Anterior vena cava (tissue), 1 donor: ENCODE measurements around the gene NEUROD6.

- PRO-cap, result no peak
These were observed 10.3 kb downstream of the NOD1 start for GRCh38 chr7:30468135-30468804.

DNA sequence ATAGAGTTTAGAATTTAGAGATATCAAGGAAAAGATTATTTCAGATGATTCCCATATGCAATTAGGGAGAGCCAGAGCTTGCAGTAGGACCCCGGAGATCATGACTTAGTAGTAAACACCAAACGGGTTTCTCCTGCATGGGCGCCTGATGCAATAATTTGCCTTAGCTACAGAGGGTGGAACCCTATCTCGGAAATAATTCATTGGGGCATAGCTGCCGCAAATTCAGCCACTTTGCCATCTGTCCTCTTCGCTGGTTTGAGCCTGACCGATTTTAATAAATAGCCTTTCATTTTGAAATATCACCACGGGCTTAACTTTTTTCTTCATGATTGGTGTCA lies 1.3 kb downstream of the GARS1 start:
- PRO-cap, result unidirectional peak, minus-strand start at position 102 of the sequence

DNA sequence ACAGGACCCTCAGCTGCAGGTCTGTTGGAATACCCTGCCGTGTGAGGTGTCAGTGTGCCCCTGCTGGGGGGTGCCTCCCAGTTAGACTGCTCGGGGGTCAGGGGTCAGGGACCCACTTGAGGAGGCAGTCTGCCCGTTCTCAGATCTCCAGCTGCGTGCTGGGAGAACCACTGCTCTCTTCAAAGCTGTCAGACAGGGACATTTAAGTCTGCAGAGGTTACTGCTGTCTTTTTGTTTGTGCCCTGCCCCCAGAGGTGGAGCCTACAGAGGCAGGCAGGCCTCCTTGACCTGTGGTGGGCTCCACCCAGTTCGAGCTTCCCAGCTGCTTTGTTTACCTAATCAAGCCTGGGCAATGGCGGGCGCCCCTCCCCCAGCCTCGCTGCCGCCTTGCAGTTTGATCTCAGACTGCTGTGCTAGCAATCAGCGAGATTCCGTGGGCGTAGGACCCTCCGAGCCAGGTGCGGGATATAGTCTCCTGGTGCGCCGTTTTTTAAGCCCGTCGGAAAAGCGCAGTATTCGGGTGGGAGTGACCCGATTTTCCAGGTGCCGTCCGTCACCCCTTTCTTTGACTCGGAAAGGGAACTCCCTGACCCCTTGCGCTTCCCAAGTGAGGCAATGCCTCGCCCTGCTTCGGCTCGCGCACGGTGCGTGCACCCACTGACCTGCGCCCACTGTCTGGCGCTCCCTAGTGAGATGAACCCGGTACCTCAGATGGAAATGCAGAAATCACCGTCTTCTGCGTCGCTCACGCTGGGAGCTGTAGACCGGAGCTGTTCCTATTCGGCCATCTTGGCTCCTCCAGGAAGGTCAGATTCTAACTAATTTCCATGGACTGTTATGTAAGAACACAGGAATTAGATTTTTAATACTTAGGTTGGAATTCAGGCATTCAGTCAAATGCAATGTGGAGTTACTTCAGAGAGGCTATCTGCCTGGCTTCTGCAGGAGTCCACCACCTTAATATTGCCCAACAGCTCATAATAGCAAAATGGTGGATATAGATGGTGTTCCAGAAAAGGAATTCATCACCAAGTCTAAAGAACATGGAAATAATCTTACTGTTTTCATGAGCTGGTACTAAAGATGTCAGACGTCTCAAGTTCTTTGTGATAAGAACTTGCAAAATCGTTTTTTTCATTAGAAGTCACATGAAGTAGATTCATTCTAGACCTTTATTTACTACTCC lies 39.8 kb downstream of the CRHR2 start:
- PRO-cap, result no peak

DNA sequence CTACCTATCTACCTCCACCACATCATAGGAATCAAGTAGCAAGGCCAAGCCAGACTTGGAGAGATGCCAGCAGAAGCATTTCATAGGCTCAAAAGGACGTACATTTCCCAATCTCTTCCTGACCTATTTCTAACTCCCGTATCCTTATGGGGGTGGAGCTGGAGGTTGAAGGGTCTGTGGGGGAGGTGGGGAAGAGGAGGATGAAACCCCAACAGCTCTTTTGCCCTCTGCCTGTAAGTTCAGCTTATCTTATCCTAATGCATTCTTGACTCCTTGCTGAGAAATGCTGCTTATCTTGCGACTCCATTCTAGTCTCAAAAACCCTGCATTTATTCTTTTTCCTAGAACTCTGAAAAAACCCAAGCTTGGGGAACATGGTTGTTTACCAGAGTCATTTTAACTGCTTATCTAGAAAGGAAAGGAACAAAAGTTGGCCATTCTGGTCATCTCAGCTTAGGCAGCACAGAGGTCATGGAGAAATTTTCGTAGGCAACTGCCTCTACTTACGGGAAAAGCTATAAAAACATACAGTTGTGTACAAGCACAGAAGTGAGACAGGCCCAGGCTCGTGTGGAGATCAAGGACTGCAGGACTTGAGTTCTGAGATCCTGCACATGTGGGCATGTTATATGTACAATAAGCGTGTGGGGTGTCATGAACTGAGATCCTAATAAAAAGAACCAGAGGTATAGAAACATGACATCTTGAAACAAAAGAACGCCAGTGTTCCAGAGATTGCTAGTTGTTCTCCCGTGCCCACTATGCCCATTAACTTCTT lies 9.4 kb downstream of the INMT start:
- PRO-cap, result no peak

DNA sequence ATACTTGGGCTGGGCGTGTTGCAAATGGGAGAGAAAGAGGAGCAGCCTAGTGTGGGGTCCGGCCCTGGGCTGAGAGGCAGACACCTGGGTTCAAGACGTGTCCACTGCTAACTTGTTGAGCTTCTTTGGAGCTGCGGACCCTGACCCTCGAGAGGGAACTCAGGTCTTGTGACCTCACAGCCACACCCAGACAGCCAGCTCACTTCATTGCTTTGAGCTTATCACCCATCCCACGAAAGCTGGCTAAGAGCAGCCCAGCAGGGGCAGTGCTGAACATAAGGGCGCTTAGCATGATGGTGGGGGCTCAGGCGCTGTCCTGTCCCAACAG lies 2.5 kb downstream of the AQP1 start:
- PRO-cap, result no peak

DNA sequence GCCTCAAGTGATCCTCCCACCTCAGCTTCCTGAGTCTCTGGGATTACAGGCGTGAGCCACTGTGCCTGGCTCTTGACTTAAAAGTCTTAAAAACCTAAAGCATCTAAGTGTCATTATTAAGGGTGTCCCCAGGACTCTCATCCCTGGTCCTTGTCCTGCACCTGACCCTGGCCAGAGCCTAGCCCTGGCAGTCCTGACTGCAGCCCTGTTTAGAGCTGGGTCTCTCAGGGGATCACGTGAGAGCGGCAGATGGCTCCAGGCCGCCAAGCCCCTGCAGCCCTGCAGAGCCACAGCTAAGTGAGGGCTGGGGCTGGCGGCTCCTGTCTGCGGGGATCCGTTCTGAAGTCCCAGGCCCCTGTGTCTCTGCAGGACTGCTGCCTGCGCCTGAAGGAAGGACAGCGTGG lies 25.5 kb upstream of the GHRHR start:
- PRO-cap, result no peak

DNA sequence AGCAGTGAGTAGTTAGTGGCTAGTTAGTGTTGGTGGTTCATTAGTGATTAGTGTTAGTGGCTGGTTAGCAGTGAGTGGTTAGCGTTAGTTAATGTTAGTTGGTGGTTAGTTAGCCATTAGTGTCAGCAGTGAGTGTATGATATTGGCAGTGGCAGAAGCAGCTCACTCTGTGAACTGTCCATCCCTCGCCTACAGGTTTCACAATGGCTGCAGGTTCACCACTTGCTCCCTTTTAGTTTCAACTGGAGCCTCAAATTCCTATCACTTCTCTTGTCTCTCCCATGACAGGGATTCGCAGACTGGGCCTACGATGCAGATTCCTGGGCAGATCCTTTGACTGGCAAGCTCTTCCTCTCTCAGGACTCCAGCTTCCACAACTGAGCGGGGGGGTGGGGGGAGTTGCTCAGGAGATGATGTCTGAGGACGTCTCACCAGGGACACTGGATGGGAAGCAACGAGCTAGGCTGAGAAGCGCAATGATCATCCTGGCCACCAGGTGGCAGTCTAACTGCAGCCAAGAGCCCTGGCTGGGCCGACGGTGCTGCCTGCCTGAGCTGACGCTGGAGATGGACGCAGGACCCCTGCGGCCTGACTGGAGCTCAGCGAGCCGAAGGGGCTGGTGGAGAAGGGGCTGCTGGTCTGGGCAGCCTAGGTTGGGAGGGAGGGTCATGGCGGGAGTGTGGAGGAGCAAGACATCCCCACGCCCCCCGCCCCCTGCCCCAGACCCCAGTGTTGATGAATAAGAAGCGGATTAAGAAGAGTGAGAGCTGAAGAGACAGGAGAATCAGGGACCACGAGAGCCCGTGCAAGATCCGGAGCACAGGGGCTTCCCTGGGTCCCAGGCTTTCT lies 19.8 kb downstream of the GHRHR start:
- PRO-cap, result no peak

GRCh38 chr7:31335442-31335884 lies 5.1 kb downstream of the NEUROD6 start:
- PRO-cap, result no peak

GRCh38 chr7:31340513-31340896 lies at the start of gene NEUROD6:
Gene NEUROD6, minus strand, starts transcription at chr7:31340726.
- PRO-cap, result no peak

- PRO-cap, result no peak
These were observed 206 bp downstream of the PDE1C start for GRCh38 chr7:32070062-32070340.

GRCh38 chr7:32205530-32205872 lies 135.3 kb upstream of the PDE1C start:
- PRO-cap, result no peak

- PRO-cap, result unidirectional peak, plus-strand start at chr7:32890133; unidirectional peak, plus-strand start at chr7:32890212
These were observed 1.6 kb downstream of the KBTBD2 start for GRCh38 chr7:32889844-32890405.

GRCh38 chr7:32958670-32959140 lies 1.5 kb downstream of the FKBP9 start:
- PRO-cap, result no peak

GRCh38 chr7:33733743-33734375 lies 171.5 kb upstream of the BMPER start:
- PRO-cap, result no peak

DNA sequence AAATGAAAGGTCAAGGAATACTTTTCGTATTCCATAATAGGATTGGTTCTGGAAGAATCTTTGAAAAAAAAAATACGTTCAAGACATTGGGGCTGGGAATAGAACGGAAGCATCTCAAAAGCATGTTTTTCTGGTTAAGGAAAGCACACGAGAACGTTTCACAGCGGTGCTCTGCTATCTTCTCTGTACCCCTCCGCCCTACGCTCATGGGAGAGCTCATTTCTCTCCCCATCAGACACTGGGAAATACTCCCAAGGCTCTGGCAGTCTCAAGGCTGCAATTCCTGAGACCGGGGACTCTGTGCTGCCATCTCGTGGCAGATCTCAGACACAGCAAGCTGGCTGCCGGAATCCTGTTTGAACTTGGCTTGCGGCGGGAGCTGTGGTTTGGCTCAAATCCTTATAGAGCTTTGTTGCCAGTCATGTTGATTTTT lies 27.4 kb downstream of the BMPER start:
- PRO-cap, result no peak

DNA sequence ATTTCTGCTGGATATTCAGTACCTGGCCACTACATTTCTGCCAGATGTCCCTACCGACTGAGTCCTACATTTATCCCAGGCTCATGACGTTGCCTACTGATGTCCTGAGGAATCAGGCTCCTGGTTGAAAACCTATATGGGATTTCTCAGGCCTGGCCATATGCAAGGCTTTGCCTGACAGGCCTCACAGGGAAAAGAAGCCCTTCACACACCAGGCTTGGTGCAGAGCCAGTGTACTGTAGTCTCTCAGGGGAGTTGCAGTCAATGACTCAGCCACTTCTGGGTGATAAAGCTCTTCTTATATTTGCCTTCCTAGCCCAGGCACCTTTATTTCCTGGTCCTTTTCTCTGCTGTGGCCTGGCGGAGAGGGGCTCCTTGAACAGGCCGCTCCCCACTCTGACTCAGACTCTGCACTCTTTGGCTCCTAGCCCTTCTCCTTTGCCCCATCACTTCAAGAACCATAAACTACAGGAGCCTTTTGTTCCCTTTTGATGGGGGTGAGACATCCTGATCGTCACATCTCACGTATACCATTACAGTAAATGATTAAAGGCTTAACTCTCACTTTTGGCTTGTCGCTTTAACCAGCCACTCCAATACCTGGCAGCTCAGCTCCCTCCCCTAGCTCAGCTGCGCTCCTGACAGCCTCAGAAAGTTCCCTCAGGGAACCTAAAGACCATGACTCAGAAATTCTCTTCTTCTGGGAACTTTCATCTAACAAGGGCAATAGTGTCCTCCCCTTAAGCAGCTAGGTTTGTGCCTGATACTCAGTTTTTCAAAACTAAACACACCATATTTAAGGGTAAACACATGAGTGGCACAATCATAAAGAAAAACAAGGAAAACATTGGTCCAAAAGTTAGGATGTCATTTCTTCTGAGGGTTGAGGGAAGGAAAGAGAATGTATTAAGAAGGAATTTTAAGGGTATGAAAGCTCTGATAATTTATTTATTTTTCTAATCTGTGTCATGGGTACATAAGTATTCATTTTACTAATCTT lies 33.4 kb downstream of the DPY19L1 start:
- PRO-cap, result no peak

GRCh38 chr7:35037554-35038027 lies 306 bp upstream of the DPY19L1 start:
- PRO-cap, result bidirectional peak, plus-strand start at chr7:35037588, minus-strand start at chr7:35037459; bidirectional peak, plus-strand start at chr7:35037900, minus-strand start at chr7:35037612; unidirectional peak, plus-strand start at chr7:35037995

DNA sequence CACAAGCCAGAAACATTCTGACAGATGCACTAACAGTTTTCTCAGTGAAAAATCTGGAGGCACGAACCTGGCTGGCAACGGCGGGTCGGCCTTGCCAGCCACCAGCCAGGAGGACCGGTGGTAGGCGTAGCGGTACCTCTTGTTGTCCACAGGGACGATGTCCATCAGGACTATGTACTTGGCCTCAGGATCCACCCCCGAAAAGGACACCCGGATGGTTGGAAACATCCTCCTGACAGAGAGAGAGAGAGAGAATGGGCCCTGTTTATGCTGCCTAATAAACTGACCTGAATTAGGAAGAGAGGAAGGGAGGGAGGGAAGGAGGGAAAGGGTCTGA lies 5.3 kb downstream of the TBX20 start:
- PRO-cap, result no peak

- PRO-cap, result no peak
These were observed 59.7 kb downstream of the HERPUD2 start for GRCh38 chr7:35635111-35635676.

DNA sequence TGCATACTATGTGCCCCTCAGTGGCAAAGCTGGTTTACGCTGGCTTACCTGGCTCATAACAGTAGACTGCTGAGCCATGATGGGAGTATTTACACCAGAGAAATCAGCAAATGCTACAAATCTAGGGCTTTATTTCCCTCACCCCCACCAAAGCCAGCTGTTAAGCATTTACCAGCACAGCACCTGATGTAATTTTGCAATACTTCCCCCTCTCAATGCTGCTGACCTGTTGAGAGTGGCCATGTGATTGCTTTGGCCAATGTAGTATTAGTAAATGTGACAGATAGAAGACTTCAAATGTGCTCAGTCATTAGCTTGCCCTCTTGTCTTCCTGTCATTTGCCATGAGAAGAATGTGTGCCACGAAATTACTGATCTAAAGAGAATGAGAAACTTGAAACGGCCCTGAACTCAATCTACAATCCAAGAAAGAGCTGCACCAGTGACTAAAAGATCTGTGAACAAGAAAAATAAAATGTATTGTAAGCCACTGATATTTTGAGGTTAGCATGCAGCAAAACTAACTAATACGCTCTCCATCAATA lies 46.5 kb downstream of the HERPUD2 start:
- PRO-cap, result no peak